Breast epithelium (tissue), 2 donors: ENCODE results near the gene MIER3.

DNA sequence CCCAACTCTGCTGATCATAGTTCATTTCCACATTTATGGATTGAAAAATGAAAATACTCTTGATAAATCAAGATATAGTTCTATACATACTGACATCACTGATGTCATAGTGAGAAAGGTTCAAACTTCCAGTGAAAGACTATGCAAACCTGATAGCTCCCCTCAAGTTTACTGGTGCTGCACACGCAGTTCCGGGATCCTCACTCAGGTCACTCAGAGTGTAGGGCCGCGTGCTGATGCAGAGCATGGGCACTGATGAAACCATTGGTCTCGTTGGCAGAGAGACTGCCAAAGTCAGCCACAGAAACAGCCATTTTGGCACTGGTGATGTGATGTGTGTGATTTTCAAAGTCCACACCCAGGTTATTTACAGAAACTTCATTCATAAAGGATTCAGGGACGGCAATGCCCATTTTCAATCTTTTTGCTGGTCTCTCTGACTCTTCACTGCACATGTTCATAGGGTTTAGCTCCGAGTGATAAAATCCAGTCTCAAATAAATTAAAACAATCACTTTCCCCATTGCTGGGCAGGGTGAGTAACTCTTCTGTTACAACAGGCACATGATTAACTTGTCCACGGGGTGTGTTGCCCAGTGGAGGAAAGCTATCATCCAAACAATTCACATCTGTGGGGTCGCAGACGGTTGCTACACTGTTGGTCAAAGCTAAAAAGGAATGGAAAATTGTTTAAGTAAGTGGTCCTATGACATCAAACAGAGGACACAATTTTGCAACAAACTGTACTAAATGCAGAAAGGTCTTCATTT lies 13.7 kb downstream of the SETD9 start:
- PRO-cap = no peak
- RAMPAGE, long total RNA, 2 experiments = no peak in any of the 2 experiments

DNA sequence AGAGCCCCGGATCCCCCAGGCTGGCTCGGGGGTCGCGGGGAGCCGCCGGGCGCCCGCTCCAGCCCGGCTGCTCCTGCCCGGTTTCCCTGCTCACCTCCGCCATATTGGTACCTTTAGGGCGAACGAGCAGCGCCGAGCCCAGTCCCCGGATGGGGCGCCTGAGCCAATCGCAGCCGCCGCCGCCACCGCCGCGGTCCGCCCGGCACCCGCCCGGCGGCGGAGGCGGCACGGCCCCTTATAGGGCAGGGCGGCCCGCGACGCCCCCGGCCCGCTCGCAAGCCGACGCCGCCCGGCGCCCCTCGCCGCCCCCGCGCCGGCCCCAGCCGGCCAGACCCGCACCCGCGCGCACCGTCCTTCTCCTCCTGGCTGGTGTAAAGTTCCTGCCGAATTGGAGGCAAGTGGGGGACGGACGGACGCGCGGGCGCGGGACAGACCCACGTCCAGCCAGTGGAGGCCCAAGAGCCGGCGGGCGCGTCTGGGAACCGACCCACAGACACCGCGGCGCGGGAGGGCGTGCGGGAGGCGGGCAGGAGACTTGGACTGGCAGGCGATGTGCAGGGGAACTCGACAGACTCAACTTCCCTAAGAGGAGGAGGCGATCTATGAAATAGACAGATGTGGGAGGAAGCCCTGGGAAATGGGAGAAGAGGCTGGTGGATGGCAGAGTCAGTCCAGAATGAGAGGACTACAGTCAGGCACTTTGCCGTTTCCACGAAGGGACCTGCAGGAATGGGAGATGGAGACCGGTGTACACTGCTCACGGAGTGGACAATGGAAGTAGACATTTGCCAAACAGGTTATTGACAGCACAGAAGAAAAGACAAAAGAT lies at the start of gene MIER3:
MIER3 (minus strand) TSS at position 124 of the 829 bp plus-strand sequence.
- PRO-cap = bidirectional peak, plus-strand start at position 245 of the sequence, minus-strand start at position 103 of the sequence; unidirectional peak, minus-strand start at position 331 of the sequence
- RAMPAGE, long total RNA, 2 experiments = start-site peak on the minus strand in 1 of 2 experiments, centred at position 120 of the sequence, 171 reads per replicate

DNA sequence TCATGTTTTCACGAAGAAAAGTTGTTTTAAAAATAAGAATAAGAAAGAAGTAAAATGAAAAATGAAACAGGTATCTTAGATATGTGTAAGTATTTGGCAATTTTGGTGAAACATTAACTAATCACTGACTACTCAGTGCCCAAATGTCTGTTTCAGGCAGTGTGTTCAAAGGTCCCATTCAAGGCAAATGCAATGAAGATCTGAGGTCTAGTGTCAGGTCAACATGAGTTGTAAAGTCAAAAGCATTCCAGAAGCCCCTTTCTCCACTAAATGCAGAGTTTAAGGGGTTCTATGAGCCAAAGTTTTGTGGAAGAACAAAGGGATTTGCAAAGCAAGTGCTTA lies 71.0 kb upstream of the GPBP1 start:
- PRO-cap = no peak
- RAMPAGE, long total RNA, 2 experiments = no peak in any of the 2 experiments

- PRO-cap = no peak
- RAMPAGE, long total RNA, 2 experiments = no peak in any of the 2 experiments
These were observed 3.1 kb downstream of the GPBP1 start for GRCh38 chr5:57176912-57177315.

GRCh38 chr5:57199941-57200456 lies 26.1 kb downstream of the GPBP1 start:
- PRO-cap = no peak
- RAMPAGE, long total RNA, 2 experiments = no peak in any of the 2 experiments

DNA sequence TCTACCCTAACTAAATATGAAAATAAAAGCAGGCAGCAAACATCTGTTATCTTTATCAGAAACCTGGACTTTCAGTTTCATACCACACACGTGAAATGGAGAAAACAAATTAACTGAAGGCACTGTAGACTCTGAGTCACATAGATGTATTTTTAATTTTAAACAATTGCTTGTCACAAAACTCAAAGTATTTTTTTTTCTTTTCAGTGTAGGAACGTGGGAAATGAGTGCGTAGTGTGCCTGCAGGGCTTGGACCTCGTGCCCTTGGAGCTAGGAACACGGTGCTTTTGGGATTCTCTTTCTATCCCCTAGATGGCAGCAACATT lies 16.6 kb upstream of the ACTBL2 start:
- PRO-cap = no peak
- RAMPAGE, long total RNA, 2 experiments = no peak in any of the 2 experiments

DNA sequence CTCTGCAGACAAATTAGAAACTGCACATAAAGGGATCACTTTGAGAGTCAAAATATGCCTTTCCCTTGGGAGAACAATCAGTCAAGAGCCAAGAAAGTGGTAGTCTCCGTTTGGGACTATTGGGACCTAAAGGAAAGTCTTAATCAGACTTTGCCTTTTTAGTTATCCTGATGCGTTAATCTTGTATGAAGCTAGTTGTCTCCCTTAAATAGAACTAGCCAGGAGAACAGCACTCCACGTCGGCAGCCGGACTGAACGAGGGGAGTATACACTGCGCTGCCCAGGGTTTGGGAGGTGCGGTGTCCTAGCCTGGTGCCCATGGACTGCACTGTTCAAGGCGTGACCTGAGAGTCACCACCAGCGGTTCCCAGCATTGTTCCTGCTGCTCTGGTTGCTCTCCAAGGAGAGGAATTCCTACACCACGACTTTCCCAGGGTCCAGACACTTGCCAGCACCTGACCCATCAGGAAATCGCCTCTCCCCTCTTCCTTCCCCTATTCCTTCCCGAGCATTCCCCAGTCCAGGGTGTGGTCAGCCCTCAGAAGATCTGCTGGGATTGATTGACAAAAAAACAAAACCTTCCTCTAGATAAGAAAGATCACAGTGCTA lies 297.6 kb upstream of the ACTBL2 start:
- PRO-cap = no peak
- RAMPAGE, long total RNA, 2 experiments = no peak in any of the 2 experiments

- PRO-cap = no peak
- RAMPAGE, long total RNA, 2 experiments = no peak in any of the 2 experiments
These were observed 1.1 kb downstream of the PLK2 start for GRCh38 chr5:58458556-58459350.

DNA sequence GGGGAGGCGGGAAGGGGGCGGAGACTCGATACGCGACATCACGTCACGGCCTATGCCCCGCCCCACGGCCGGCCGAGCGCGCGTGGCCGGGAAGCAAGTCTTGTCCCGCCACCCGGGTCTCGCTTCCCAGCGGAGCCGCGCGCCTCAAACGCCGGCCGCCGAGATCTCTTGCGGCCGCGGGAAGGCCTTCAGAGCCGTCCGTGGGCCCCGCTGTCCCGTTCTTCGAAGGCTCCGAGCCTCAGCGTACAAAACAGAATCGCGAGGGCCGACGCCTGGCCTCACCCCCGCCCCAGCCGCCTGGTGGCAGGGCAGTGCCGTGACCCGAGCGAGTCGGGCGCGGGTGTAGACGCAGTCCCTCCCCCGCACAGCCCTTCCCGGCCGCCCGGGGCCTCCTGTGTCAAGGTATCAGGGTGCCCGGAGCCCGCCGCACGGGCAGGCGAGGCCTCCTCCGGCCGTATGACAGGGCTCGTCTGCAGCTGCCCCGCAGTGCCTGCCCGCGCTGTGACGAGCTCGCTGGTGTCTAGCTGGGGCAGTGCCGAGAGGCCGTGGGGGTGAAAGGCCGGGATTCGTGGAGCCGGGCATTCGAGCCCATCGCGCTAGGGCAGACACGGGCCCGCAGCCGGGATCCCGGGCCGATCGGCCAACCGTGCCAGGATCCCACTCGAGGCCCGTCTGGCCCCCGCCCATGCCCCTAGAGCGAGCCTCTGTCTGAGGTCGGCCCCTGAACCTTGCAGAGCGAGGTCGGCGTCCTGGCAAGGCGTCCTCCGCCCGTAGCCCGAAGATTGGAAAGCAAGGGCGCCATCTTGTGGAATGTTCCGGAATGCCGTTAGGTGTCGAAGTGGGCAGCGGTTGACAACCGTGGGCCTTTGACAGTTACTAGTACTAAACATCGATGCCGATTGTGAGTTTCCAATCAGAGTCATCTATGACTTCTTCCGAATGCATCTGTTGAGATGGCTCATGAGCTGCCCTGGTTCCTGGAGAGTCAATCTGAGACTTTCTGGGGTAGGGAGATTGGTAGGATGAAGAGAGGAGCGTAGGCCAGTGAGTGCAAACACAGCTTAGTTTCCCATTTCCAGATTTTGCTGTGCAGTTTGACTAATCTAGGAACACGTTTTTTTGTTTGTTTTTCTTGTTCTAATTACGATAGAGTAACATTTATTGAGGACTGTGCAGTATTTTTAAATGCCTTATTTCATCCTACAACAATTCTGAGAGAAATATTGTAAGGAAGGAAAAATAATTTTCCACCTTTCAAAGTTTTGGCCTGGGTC lies 669 bp upstream of the PLK2 start:
- PRO-cap = bidirectional peak, plus-strand start at position 65 of the sequence, minus-strand start outside the sequence; bidirectional peak, plus-strand start at position 507 of the sequence, minus-strand start at position 503 of the sequence; unidirectional peak, minus-strand start at position 777 of the sequence
- RAMPAGE, long total RNA, 2 experiments = no peak in any of the 2 experiments

GRCh38 chr5:58629660-58630154 lies 46.8 kb downstream of the RAB3C start:
- PRO-cap = no peak
- RAMPAGE, long total RNA, 2 experiments = no peak in any of the 2 experiments

DNA sequence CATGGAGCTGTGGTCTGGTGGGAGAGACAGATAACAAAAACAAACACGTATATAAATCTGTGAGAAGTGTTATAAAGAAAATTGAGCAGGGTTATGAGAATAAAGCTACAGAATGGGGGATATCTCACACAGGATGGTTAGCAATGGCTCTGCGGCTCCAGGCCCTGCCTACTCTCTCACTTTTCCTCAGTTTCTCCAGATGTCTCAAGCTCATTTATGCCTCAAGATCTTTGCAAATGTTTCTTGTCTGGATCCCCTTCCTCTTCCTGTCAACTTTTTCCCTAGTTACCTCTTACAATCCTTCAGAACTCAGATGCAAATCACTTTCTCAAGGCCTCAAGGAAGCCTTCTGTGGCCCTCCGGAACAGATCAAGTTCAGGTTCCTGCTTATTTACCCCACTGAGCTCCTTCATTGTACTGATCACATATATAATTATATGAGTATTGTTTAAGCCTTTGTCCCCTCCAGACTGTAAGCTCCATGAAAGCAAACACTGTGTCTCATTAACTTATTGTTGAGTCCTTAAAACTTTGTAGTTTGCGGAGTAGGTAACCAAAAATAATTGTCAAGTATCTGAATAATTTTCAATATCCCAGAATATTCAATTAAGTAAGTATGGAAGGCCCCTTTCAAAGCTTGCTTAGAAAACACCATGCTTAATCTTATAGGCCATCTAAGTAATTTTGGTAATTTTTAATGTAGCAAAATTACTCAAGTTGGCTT lies 386.5 kb downstream of the RAB3C start:
- PRO-cap = no peak
- RAMPAGE, long total RNA, 2 experiments = no peak in any of the 2 experiments

DNA sequence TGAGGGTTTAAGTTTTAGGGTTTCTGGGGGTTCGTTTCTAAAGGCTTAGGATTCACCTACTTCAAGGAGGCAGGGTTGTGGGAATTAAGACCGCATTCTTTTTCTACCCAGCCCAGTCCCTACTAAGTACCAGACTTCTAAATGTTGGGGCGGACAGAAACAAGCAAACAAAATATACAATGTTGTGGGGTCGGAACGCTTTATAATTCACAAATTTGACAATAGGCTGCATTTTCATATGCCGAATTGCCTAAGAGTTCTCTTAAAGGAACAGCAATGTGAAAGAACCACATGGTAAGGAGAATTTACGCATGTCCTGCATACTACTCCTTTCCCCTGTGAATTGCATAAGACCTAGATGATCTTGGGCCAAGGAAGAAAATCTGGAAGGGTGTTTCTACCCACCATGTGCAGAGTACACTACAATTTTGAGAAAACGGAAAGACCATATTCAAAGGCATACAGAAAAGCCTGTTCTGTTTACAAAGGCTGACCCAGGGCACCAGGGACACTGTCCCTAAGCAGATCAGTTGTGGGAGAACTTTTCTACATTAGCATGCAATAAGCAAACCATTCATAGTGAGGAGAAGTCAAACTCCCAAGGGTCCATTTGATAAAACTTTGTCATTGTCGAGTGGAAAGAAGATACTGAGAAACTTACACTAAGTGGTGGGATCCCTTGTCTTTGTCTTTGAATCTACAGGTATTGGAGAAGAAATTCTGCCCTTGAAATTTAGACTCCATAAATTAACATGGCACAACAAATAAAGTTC lies 457.4 kb downstream of the RAB3C start:
- PRO-cap = no peak
- RAMPAGE, long total RNA, 2 experiments = no peak in any of the 2 experiments

DNA sequence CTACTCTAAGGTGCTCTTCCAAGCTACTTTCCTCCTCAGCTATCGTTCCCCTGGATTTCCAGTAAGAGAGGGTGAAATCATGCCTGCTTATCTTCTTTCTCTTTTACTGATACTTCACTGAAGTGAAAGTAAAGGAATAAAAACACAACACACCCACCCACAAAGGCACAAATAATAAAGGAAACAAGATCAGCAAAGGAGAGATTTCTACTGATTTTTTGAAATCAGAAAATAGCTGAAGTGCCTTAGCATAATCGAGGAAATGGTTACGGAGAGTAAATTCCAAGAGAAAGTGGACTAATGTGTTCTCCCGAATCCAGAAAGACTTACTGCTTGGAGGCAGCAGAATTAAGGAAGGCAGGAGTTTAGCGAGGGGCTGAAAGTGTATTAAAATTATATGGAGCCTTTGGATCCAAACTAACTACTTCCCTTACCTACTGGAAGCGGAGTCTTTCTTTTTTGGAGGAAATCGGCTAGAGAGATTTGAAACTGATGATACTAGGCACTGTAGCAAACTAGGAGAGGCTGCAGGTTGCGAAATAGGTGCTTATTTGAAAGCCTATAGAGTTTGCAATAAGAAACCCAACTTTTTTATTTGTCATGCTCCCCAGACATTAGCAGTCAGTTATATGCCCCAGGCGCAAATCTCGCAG lies 510.1 kb downstream of the RAB3C start:
- PRO-cap = no peak
- RAMPAGE, long total RNA, 2 experiments = no peak in any of the 2 experiments

DNA sequence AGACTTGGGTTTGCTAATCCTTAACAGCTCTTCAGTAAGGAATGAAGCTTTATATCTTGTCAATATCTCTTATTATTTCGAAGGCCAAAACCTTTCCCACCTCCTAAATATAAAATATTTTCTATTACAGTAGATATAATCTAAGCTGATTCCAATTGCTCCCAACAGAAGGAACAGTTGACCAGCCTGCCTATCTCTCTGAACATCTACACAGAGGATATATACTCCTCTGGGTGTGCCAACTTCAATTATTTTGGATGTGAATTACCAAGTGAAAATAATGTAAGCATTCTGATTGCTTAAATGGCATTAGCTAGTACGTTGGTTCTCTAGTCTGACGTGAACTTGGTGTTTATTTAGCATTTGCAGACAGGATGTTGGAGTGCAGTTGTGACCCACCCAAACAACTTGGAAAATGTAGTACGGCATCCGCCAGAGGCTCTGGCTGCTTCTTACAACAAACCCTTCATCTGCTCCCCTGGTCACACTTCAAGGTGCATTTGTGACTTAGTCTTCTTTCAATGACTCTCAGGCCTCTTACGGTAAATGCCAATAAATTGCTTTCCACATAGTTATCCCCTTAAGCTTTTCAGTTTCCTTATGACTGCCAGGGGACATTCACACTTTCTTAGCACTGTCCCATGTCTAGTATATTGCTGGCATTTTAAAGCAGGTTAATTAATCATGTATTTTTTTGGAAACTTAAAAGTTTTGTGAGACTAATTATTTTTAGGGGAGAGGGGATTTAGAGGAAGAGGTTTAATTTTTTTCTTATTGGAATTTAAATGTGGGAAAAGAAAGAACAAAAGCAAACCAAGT lies 616.6 kb downstream of the PDE4D start:
- PRO-cap = no peak
- RAMPAGE, long total RNA, 2 experiments = no peak in any of the 2 experiments

- PRO-cap = no peak
- RAMPAGE, long total RNA, 2 experiments = no peak in any of the 2 experiments
These were observed 572.2 kb downstream of the PDE4D start for GRCh38 chr5:59321141-59321946.

DNA sequence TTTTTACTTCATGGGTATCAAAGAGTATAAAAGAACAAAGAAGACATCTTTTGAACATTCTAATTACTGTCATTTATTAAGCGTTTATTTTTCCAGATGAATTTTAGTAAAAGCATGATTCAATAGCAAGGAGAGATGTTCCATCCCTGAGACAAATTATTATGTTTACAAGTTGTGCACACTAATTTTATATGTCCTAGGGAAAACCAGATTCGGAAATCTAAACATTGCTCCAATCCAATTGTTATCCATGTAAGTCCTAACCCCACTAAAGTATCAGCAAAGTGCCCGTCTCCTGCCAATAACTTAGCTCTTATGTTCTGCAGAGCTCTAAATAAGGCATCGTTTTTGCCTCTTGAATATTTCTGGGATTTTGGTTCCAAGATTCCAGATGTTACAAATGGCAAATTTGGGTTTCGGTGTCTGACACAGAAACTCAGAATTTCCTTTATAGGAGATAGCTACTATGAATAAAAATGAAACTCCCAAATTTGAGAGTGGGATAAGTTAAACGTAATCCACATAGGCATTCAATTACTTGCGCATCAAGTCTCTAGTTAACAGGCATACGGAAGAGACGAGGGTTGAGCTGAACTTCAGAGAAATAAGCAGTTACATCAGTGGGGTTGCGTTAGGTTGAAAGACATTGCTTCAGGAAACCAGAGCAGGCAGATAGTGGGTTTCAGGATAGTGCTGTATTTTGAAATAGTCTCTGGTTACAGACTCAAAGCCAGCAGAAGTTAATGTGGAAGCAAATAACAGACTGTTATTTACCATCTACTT lies 533.7 kb downstream of the PDE4D start:
- PRO-cap = no peak
- RAMPAGE, long total RNA, 2 experiments = no peak in any of the 2 experiments

DNA sequence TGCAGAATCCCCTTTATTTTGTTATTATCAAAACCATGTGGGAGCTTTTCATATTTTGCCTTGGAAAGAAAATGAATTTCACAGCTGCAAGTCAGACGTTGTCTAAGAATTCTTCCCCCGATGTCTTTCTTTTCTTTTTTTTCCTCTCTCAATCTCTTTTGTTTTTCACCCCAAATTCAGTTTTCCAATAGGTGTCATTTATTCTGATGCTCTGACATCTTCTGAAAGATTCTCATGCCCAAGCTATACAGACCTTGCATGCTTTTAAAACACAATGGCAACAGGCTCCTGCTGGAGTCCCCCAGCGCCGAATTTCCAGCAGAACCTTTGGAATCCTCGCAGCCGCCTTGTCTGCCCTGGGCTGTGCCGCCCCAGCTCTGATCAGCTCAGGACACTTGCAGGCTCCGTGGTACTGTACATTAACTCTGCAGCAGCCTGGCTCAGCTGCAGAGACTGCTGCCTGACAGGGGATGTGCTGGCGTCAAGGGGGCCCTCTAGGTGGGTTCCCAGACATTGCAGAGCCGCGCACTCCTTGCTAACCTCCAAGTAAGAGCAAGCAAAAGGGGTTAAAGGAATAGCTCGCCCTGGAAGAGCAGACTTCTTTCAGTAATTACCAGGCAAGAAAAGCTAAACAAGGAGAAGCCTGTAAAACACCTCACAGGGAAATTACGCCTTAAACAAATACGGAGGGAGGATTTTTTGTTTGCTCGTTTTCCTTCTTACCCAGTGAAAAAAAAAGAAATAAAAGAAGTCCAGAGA lies 306.1 kb downstream of the PDE4D start:
- PRO-cap = no peak
- RAMPAGE, long total RNA, 2 experiments = no peak in any of the 2 experiments

DNA sequence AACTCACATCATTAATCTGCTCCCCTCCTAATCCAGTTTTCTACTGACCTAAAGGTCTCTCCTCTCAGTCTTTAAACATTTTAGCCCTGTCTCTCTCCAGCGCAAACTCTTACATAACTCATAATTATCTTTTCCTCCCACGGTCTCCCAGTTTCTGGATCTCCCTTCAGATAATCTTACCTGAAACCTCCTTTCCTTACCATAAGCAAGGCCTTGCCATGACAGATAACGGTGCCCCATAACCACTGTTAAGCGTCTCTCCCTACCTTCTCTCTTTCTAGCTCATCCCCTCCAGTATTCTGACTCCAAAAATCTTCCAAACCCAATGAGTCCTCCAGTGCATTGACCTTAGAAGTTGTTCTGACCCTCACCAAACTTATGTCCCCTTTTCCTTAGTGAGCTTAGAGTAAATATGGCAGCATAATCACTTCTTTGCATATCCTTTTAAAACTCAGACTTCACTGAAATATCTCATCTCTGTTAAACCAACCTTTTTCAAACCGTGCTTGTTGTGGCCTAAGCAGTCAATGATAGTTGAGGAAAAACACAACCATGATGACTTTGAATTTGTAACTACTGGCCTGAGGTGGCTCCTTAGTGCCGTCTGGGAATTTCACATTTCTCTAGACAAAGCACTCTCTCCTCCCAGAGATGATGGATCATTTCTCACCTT lies 146.5 kb downstream of the PDE4D start:
- PRO-cap = no peak
- RAMPAGE, long total RNA, 2 experiments = no peak in any of the 2 experiments

DNA sequence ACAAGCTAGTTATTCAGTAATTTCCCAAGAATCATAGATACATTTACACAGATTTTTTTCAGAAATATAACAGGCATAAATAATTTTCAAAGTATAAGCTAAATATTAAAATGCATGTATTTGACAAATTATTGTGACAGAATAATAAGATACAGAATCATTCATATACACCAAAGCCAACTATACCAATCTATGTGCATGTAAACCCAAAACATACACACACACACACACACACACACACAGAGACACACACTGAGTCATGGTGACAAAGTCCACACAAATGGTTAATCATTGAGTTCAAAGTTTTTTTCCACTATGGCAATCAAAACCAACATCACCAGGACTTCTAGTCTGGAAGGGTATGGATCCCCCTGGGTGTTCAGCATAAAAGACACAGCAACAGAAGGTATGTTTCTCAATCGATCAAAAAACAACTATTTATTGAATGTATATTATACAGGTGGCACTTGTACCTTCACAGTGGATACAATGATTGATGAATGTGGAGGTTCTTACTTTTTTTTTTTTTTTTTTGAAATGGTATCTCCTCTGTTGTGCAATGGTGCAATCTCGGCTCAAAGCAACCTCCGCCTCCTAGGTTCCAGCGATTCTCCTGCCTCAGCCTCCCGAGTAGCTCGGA lies 137.1 kb downstream of the PDE4D start:
- PRO-cap = no peak
- RAMPAGE, long total RNA, 2 experiments = no peak in any of the 2 experiments

GRCh38 chr5:59767571-59767946 lies 126.0 kb downstream of the PDE4D start:
- PRO-cap = no peak
- RAMPAGE, long total RNA, 2 experiments = no peak in any of the 2 experiments